H4 (cell line): ENCODE data around the genes CENPK and TRIM23.

DNA sequence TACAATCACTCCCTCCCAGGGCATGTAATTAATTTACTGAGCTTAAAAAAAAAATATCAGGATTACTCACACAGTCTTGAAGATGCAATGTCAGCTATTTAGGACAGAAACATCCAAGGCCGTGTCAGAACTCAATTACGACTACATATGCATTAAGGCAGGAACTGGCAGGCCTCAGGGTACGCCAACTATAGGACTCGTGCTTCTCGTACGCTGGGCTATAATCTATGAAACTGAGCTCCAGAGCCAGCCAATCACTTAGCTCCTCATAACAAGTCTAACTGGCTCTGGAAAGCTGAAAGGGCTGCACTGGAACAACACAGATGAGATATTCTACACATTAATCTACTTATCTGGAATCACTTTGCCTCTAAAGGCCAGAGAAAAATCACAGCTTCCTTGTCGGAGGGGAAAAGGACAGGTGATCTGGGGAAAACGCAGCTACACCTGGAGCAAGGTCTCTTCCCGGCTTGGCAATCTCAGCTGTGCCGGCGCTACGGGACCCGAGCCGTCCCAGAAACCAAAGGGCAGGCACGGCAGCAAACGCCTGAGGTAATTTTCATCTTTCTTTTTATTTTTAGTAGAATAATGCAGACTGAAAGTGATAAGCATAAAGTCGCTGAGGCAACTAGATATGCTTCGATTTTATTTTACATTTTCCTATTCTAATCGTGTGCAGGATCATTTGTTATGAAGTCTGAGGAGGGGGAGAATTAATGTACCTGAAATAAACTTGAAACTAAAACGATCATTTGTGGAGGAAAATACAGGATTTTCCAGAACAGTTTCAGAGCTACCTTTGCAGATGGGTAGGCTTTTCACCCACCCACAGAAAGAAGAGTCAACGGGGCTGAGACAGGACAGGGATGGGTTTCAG is 211.9 kb downstream of the DEPDC1B start:
- RAMPAGE, long total RNA: no peak

DNA sequence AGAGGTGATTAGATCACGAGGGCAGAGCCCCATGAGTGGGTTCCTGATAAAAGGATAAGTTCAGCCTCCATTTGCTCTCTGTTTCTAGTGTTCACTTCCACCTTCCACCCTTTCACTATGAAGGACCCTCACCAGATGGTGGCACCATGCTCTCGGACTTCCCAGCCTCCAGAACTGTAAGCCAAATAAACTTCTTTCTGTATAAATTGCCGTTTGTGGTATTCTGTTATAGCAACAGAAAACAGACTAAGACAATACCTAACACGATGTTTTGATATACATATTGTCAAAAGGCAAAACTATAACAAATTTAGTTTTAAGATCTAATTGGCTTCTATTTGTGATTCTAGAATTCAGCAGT is 166.1 kb downstream of the DEPDC1B start:
- RAMPAGE, long total RNA: no peak

GRCh38 chr5:61212292-61212521 is 49.9 kb upstream of the SMIM15 start:
- RAMPAGE, long total RNA: no peak

- RAMPAGE, long total RNA: no peak
These were observed 83.7 kb upstream of the SMIM15 start for GRCh38 chr5:61245979-61246265.

DNA sequence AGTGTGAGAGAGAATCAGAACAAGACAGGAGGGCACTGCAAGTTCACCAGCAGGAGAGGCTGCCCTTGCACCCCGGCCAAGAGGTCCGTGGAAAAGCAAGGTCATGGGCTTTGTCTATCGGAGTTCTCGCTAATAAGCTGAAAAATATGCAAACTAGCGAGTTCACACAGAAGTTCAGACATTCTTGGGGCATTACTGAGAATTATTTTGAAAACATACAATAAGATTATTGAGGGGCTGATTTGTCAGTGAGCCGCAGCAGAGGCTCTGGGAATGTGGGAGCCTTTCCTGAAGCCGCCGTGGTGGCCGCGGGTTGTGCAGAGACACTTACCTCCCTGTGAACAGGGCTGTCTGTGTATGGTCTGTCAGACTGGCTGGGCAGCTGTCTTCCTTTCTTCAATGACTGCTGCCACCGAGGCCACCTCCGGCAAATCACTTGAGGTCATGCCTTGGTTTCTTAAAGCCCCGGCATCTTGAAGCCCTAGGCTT is 79.6 kb upstream of the ZSWIM6 start:
- RAMPAGE, long total RNA: no peak

DNA sequence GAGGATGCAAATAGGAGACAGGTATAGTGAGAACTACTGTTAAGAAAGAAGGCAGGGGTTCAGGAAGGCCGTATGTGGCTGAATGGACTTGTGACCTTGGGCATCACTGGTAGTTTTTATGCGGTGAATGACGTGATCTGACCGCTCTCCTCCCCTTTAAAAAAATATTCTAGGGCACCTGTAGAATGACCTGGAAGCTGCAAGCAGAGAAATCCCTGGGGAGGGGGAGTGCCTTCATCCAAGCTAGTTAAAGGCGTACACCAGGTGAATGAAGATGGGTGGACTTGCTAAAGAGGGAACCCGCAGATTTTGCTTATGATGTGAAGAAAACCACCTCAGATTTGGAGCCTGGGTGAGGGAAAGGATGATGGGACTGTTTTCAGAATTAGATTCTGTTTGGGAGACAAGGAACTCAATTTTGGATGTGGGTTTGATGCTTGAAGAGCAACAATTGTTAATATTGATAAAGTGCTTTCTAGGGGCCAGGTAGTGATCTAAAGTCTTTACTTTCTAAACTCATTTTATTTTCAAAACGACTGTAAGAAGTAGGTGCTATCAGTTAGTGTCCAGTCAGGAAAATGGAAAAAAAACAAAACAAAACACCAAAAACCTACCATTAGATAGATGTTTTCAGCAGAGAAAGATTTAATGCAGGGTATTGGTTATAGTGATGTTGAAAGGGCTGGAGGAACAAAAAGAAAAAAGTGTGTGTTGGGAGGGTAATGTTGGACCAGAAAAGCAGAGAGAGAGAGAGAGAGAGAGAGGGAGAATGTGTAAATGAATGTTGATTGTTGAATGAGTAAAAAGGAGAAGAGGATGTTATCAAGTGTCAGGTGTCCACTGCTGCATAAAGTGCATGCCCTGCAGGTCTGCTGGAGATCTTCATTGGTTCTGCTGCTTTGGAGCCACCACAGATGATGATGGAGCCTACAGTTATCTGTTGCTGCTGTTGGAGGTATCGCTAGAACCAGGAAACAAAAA is 27.5 kb downstream of the ZSWIM6 start:
- RAMPAGE, long total RNA: no peak

- RAMPAGE, long total RNA: no peak
These were observed 92.0 kb downstream of the ZSWIM6 start for GRCh38 chr5:61423939-61424553.

- RAMPAGE, long total RNA: no peak
These were observed 211.4 kb downstream of the ZSWIM6 start for GRCh38 chr5:61543154-61544254.

DNA sequence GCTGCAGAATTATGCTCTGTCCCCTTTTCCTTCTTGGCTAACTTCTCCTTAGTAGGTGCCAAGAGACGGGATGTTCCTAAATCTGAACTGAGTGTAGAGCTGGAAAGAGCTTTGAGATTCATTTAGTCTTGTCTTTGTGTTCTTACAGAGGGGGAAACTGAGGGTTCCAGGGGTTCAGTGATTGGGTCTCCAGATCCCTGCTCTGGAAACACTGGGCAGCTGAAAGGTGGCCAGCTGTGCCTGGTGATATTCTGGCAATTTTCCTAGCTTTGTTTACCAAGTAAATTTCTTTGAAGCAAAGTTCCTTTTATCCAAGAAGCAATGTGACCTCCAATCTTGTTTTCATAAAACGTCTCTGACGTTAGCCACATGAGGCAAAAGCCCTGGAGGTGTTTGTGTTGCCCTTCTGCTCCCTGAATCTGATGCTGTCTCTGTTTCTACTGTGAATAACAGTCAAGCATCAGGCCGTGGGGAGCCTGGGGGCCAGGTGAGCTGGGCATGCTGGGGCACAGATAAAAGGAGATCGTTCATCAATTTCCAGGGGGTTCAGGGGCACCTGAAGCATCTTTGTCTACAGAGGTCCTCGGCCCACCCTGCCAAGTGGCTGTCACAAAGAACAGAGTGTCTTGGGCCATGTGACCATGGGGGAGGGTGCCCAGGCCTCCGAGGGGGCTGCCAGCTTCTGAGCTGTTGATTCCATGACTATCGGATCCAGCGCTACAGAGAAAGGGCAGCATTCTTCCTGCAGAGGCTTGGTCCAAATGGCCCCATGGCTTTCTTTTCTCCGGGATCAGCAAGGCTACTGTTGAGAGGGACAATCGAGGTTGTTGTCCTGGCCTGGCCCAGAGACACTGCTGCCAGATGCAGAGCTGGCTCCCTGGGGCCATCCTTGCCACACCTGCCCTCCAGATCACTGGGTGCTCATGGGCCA is 288.9 kb downstream of the ZSWIM6 start:
- RAMPAGE, long total RNA: no peak

DNA sequence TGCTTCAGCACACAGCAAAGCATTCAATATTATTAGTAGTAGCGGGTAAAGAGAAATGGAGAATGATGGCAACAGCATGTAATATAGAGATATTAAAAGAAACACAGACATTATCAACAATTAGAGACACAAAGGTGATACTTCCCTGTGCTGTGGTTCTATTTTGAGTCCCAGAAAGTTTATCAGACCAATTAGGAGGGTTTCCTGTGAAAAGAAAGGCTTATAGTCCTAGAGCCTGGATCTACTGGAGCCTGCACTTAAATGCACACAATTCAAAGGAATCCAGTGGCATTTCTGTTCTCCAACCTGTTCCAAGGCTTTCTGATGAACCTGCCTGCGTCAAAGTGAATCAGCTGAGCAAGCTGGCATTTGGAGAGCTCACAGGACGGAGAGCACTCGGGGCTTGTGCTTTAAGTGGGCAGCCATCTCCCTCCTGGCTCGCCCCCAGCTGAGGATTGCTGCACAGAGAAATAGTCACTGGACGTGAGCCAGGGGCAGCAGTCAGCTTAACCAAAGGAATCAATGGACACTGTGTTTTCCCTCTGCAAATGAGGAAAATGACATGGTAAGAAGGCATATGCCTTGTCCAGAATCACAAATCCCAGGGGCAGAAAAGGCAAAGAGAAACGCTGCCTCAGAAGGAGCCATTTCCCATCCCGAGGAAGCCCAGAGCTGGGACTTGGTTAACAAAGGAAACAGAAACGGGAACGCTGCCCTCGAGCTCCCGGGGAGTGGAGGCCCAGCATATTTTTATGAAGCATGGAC is 299.3 kb downstream of the ZSWIM6 start:
- RAMPAGE, long total RNA: no peak

DNA sequence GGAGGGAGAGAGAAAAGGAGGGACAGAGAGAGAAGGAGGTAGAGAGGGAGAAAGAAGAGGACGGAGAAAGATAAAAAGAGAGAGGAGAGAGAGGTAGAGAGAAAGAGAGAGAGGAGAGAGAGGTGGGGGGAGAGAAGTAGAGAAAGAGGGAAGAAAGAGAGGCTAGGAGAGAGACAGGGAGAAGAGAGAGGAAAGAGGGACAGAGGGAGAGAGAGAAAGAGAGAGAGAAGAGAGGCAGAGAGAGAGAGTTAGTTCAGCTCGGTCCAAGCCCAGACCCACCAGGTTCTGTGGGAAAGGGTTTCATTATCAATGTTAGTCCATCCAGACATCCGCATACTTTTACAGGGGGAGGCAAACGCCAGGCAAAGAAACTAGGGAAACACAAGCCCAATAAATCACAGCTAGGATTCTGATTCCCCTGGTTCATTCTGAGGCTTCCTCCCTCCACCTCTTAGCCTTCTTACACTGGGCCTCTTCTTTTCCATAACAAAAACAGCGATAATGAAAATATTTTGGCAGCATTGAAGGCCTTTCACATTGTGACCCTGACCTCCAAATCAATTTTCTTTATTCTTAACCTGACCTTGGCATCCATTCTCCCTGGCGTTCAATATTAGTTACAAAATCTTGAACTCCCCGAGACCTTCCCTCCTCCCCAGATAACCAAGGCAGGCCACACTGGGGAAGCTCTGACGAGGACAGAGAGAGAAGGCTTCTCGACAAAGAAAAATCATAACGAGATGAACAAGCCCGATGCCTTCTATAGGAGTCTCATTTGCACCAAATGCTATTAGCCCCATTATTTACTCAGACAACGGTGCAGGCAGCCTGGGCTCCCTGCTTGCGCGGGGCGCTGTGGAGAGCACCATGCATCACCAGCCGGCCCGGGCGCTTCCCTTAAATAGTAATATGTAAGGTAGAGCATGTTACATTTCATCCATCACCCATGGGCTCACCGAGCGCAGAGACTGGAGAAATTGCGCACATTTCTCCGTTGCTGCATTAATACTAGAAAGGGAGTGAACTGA is 399.8 kb downstream of the ZSWIM6 start:
- RAMPAGE, long total RNA: no peak

DNA sequence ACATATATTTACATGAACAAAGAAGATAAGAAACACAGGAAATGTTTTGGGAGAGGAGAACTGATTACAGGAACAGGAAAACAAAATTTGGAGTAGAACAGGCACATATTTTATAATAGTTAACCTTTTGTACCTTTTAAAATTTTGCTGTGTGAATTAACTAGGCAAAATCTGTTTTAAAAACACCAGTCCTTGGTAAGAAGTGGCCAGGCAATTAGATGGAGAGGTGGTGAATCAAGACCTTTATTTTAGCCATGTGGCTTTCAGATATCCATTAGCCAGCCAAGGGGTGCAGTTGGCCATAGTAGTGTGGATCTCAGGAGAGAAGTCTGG is 40.5 kb upstream of the KIF2A start:
- RAMPAGE, long total RNA: no peak

- RAMPAGE, long total RNA: no peak
These were observed 18.2 kb downstream of the KIF2A start for GRCh38 chr5:62323835-62324883.

GRCh38 chr5:63154443-63155133 is 576.0 kb downstream of the LRRC70 start:
- RAMPAGE, long total RNA: no peak

DNA sequence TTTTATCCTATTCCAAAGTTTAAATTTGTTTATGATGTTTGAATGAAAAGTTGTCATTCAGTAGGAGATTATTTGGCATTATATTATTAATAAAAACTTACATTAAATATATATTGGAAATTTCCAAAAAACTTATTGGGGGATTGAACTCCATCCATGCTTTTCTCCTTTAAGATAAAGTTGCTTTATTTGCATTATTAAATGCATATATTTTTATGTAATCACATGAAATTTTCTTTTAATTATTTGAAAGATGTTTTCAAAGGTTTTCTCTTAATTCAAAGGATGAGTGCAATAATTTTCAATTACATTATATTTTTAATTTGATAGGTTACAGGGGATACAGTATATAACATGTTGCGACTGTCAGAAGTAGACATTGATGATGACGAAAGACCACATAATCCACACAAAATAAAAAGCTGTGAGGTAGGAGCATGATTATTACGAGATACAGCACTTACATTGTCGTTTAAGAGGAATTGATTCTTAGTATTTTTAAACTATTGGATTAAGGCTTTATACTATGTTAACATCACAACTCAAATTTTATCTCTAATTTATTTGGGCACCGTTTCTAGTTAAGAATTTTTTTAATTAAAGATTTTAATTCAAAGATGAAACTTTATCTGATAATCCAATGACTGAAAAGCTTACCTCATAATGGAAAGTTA is 16.6 kb downstream of the CWC27 start:
- RAMPAGE, long total RNA: no peak

GRCh38 chr5:64836426-64836805 is 67.7 kb downstream of the CWC27 start:
- RAMPAGE, long total RNA: no peak

DNA sequence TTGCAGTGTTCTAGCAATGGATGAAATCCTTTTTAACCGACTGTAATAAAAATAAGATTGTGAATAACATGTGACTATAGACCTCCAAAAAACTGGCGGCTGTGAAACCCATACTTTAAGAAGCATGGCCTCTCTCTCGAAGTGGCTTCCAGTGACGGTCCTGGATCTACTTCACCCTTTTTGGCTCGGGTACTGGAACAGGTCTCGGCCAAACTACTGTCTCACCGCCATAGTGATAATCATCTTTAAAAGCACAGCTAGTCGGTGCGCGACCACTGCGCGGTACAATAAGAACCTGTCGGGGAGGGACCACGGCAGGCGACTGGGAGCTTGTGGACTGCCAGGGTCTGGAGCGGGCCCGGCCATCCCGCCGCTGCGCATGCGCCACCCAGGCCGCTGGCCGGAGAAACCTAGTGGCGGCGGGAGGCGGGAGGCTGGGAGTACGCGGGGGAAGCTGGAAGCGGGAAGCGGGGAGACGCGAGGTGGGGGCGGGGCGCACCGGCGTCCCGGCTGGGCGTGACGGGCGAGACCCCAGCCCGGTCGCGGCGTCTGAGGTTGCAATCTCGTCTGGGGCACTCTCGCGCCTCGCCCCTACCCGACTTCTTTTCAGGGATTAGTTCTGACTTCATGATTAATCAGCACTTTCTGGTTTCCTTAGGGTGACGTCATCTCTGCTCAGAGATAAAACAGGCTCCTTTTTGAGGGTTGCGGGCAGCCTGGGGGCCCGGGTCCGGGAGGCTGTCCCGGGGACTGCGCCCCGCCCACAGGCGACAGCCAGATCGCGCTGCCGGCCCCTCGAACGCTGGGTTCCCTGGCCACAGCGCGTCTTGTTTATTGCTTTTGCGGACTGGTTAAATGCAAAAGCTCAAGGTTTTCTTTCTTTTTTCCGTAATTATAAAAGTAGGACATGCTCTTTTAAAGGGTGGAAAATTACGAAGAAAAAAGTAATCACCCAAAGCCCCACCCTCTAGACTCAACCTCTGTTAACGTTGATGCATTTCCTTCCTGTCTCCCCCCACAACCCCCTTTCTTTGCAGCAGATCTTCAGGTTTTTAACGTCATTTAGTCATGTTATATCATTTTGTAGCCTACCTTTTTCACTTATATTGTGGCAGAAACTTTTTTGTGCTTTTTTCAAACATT is 266.8 kb downstream of the CWC27 start:
- RAMPAGE, long total RNA: no peak

DNA sequence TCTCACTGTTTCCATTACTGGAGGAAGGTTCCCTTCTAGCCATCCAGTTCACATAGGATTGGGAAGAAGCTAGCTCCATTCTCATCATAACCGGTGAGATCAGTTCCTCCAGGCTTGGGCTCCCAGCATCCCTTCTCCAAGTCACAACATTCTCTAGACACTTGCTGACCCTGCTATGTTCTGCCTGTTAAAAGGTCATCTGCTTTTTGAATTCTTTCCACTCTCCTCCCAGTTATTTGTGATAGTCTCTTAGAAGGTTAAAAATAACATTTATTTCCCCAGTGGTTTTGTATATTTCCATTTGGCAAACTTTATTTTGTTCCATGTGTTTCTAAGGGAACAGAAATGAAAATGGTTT is 269.5 kb downstream of the CWC27 start:
- RAMPAGE, long total RNA: no peak

- RAMPAGE, long total RNA: start-site peak on the minus strand at chr5:65563118-65563140, 87 reads; start-site peak on the plus strand at chr5:65563293-65563304, 38 reads
These were observed at the start of gene CENPK for GRCh38 chr5:65562567-65563750. TSS of gene CENPK (minus strand) at chr5:65563168.

GRCh38 chr5:65623761-65624534 is at the start of gene TRIM23:
TSS of gene TRIM23 (minus strand) at chr5:65624333.
- RAMPAGE, long total RNA: start-site peak on the minus strand at chr5:65624314-65624330, 12 reads